NT2/D1 (cell line): ENCODE measurements around the genes HSPB6, PRODH2, TBCB, ZNF567 and ZNF420.

GRCh38 chr19:35718167-35719184 lies 673 bp downstream of the KMT2B start:
- RRBS, 2 experiments = 2 to 3% methylated on average over 18 to 27 of the region's 73 CpGs

DNA sequence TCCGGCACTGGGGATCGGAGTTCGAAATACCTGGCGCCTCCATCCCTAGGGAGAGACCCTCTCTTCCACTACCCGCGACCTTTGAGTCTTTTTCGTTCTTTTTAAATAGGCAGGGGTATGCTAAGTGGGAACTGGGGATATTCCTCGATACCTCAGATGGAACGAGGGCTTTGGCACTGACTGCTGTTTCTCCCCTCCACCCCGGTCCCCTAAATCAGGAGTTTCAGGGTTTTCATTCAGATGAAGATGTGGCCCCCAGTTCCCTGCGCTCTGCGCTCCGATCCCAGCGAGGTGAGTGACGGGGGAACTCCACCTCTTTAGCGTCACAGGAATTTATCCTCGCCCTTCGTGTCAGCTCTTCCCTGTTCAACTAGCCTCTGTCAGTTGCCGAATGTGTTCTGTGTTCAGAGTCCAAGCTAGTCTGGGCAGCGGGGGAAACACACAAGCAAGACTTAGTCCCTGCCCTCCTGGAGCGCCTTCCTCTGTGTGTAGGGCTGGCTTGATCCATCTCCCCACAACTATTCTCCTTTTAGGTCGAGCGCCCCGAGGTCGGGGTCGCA lies 1.5 kb downstream of the KMT2B start:
- RRBS, 2 experiments = no CpG with 5 or more reads among the region's 26 CpGs

GRCh38 chr19:35756765-35757094 lies at the start of gene HSPB6:
Gene HSPB6 (minus strand): TSS chr19:35757029.
- RRBS, 2 experiments = 23 to 54% methylated on average over 2 of the region's 33 CpGs

- RRBS, 2 experiments = no CpG with 5 or more reads among the region's 4 CpGs
Measured at GRCh38 chr19:35798990-35799343, 13.7 kb downstream of the PRODH2 start.

- RRBS, 2 experiments = no CpG with 5 or more reads among the region's 6 CpGs
Measured at GRCh38 chr19:35812691-35813089, at the start of gene PRODH2. Gene PRODH2 (minus strand): TSS chr19:35812845.

- RRBS, 2 experiments = no CpG with 5 or more reads among the region's 11 CpGs
Measured at GRCh38 chr19:35854642-35855226, 2.0 kb upstream of the KIRREL2 start.

GRCh38 chr19:35879575-35880126 lies 11.3 kb downstream of the APLP1 start:
- RRBS, 2 experiments = no CpG with 5 or more reads among the region's 23 CpGs

- RRBS, 2 experiments = no CpG with 5 or more reads among the region's 5 CpGs
Measured at GRCh38 chr19:35898218-35898582, 4.1 kb upstream of the HCST start.

GRCh38 chr19:35986799-35987482 lies 8.0 kb upstream of the SDHAF1 start:
- RRBS, 2 experiments = no CpG with 5 or more reads among the region's 49 CpGs

- RRBS, 2 experiments = no CpG with 5 or more reads among the region's 28 CpGs
Measured at GRCh38 chr19:36101507-36102360, 9.2 kb upstream of the OVOL3 start.

- RRBS, 2 experiments = no CpG with 5 or more reads among the region's 72 CpGs
Measured at GRCh38 chr19:36115094-36115923, at the start of gene TBCB. Gene TBCB (plus strand): TSS chr19:36115468.

GRCh38 chr19:36309342-36309761 lies 69.6 kb downstream of the ZFP14 start:
- RRBS, 2 experiments = no CpG with 5 or more reads among the region's 41 CpGs

DNA sequence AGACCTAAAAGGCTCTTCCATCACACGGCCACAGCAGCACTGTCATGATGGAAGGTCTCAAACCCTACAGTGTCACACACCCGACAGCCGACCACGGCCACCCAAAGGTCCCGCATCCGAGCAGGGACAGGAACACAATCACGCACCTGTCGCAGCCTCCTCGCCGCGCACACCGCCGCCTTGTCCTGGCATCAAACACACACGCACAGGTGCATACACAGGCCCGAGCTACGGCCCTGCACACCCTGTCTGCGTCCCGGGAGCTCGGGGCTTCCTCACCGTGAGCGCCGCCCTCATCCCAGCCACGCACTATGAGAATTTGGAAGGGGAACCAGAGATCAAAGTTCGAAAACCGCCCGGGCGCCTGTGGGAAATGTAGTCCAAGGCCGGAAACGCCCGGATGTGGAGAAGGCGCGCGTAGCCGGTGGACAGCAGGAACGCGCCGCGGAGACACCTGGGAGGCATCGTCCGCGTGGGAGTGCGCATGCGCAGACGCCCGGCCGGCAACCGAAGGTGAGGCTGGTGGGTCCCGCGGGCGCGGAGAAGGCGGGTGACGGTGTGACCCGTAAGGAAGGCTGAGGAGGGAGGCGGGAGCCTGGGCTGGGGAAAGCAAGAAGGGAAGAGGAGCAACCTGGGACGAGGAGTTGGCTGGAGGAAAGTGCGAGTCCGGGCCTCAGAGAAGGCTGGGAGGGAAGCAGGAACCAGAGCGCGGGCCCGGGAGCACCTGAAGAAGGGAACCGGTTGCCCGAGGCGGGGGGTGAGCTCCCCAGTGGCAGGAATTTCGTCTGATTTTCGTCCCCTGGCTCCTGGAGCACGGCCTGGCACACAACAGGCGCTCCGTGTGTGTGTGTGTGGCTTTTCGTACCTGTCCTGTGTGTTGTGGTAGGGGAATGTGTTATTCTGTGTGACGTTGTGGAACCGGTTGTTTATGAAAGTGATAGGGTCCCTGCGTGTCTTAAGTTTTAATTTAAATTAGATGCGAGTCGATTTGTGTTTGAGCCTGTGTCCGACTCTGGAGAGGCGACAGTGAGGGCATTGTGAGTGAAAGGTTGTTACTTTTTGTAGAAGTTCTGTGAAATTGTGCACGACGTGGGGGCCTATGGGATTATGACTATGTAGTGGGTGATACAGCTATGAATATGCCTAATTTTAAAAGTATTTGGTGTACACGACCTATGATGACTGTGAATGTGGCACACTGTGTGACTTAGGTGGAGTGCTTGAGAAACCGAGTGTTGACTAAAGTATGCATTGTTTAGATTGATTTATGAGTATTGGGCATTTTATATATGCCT lies at the start of gene ZNF567:
TSS of gene ZNF567 (plus strand) at position 491 of the 1,295 bp plus-strand sequence.
- RRBS, 2 experiments = 1 to 2% methylated on average over 21 to 24 of the region's 81 CpGs

- RRBS, 2 experiments = no CpG with 5 or more reads among the region's 6 CpGs
Measured at GRCh38 chr19:36719062-36719963, 31.9 kb downstream of the ZNF567 start.

DNA sequence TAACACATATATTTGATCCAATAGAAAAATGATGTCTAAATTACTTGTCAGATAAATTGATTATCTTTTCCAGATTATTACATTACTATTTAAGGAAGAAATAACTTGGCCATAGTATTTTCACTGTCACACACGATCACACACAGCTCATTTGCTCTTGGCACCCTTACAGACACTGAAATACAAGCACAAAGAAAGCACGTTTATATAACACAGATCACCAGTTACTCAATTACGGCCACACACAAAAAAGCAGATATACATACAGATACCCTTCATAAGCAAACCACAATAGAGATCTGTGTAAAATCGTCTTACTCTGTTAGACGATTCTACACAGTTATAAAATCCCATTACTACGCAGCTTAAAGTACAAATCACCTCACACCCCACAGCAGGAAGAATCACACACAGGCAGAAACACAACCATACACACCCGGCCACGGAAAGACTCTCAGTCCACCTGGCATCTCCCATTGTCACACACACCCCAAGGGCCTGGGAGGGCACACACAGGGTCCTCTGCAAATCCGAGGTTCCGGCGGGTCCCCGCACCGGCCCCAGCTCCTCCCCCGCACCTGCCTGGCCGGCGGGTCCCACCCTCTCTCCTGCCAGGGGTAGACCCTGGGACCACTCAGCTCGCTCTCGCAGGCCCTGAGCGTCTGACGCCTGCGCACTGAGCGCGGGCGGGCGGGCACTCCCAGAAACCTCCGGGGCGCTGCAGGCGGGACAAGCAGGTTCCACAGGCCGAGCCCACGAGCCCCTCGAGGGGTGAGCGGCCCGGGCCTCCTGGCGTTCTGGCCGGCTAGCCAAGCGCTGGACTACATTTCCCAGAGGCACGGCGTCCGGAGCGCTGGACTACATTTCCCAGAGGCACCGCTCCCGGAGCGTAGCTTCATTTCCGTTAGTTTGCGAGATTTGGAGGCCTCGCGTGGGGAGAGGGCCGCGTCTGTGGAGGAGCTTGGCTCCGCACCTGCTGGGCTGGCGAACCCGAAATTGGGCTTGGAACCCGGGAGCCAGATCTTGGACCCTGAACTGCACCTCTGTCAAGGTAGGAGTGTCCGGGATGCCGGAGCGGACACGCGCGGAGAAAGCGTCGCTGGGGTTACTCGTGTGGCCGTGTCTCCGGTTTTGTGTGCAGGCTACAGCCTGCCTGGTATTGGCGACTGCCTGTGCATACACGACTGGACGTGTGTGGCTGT lies at the start of gene ZNF420:
TSS of gene ZNF420 (plus strand) at position 914 of the 1,202 bp plus-strand sequence.
- RRBS, 2 experiments = under 1 to 1% methylated on average over 26 to 27 of the region's 67 CpGs

- RRBS, 2 experiments = no CpG with 5 or more reads among the region's 6 CpGs
Measured at GRCh38 chr19:37117450-37118114, 39.3 kb downstream of the ZNF420 start.

- RRBS, 2 experiments = no CpG with 5 or more reads among the region's 12 CpGs
Measured at GRCh38 chr19:37507362-37507871, 678 bp downstream of the ZNF793 start.

DNA sequence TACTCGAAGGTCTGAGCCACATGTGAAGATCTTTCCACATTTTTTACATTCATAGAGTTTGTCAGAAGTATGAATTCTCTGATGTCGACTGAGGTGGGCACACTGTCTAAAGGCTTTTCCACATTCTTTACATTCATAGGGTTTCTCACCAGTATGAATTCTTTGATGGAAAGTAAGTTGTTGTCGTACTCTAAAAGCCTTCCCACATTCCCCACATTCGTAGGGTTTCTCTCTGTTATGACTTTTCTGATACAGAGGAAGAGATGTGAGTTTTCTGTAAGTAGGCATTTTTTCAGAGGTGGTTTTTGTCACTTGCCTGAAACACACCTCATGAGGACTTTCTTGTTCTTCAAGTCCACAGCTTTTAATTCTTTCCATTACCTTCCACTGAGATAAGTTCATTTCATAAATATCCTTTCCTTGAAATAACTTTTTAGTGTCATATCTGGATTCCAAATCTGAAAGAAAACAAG lies 19.4 kb downstream of the ZFP30 start:
- RRBS, 2 experiments = no CpG with 5 or more reads among the region's 4 CpGs

- RRBS, 2 experiments = no CpG with 5 or more reads among the region's 3 CpGs
Measured at GRCh38 chr19:37755760-37756012, 23.7 kb downstream of the ZNF573 start.

DNA sequence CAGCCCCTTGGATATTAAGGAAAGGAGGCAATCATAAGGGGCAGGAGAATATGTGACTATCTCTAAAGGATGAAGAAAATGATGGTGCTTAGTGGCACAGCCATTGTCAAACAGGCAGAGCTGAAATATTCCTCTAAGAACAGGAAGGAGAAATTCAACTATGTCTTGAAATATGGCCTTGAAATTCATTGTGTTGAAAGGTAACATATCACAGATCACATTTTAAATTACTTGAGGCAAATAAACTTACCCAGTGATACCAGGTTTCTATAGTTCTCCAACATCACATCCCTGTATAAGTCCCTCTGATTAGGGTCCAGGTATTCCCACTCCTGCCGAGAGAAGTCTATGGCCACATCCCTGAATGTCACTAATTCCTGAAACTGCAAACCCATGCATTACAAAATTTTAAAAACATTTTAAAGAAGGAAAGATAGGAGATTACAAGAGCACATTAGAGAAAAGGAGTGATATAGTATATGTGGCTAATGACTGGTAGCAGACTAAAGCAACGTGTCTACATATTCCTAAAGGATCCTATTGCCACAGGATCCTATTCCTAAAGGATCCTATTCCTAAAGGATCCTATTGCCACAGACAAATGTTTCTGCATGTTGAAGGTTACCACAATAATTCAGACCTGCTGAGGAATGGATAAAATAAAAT lies 7.9 kb downstream of the ZNF573 start:
- RRBS, 2 experiments = no CpG with 5 or more reads among the region's 2 CpGs